A172 (cell line): ENCODE measurements around a stretch of chr5.

- RAMPAGE, long total RNA, result no peak
Observed at GRCh38 chr5:150700271-150700901, 476 bp downstream of the RBM22 start.

- RAMPAGE, long total RNA, result no peak
Observed at GRCh38 chr5:150743256-150743574, 15.6 kb downstream of the DCTN4 start.

DNA sequence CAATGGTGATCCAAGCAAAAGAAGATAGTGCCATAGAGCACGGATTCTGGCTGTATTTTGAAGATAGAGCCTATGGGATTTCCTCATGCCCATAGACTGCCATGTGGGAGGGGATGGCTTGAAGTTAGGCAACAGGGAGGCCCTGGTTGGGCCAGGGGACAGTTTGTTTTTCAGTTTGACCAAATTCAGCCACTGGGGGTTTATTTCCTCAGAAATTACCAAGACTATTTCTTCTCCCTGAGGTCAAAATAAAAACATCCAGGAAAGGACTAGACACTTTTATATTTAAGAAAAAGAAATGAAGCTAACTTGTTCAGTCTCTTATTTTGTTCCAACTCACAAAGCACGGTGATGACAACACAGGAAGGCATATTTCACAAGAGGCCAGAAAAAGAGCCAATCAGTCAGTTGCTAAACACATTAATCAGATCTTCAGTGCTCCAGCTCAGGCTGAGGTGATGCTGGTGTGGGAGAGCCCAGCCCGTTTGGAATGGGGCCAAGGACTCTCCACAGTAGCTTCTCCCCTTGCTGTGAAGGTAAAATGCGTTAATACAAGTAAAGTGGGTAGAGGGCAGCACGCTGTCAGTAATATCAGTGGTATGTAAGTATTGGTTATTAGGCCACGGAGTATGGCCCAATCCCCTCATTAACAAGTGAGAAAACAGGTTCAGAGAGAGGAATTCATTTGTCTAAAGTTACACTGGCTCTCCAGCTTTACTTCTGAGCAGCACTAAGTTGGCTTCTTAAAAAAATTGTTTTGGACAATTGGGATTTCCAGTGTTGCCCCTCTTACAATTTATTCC lies 4.5 kb upstream of the DCTN4 start:
- RAMPAGE, long total RNA, result no peak

DNA sequence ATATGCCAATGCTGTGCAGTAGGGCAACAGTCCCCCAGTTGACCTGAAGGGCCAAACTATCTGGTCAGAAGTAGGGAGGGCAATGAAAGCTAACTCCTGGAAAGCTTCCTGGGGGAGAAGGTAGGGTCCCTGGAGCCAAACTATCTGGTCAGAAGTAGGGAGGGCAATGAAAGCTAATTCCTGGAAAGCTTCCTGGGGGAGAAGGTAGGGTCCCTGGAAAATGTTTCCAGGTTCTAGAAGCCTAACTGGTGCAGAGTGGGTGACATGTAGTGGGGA lies 48.4 kb upstream of the ZNF300 start:
- RAMPAGE, long total RNA, result no peak

DNA sequence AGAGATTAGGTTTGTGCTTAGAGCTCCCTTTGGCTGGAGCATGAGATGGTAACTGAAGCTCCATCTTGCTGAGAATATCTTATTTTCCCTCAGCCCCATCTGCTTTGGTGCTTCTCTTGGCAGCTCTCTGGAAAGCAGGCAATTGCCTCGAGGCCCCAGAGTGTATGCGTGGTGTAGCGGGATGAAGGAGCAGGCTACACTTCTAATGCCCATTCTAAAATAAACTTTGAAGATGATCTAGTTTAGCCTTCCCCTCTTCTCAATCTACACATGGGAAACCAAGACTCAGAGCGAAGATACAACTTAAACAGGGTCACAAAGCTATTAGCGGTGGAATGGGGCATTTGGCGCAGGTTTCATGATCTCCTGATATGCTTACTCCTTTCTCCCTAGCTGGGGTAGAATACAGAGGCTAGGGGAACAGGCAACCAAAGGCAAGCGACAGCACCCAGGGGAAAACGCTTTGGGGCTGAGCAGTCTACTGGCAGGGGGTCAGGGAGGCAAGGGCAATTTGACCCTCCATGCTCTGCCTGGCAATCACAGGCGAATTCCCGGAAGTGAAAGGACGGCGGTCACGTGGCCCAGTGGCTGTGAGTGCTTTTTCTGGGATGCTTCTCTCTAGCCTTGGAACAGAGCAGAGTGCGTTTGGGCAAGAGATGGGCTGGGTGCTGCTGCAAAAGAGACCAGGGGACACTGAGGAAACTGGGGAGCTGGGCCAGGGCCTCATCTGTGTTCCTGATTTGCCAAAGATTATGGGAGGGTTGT lies 5.5 kb downstream of the GPX3 start:
- RAMPAGE, long total RNA, result no peak

DNA sequence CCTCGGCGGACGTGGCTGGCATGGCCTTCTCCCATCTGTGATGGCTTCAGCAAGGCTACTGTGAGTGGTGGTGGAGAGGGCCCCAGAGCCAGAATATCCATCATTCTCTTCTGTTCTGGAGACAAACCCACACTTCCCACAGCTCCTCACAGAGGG lies 9.6 kb downstream of the GPX3 start:
- RAMPAGE, long total RNA, result no peak

DNA sequence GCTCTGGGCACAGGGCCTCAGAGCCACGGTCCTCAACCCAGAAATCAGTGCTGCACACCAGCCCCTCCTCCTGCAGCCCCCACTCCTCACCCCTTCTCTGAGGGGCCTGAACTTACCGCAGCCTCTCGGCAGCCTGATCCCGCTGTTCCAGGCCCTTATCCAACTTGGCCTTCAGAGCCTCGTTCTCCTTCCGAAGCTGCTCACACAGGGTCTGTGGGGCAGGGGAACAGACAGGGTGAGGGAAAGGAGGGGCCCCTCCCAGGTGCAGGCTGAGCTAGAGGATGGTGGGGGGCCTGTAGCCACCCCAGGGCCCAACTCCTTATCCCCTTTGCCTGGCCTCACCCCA lies 28.8 kb downstream of the TNIP1 start:
- RAMPAGE, long total RNA, result no peak

DNA sequence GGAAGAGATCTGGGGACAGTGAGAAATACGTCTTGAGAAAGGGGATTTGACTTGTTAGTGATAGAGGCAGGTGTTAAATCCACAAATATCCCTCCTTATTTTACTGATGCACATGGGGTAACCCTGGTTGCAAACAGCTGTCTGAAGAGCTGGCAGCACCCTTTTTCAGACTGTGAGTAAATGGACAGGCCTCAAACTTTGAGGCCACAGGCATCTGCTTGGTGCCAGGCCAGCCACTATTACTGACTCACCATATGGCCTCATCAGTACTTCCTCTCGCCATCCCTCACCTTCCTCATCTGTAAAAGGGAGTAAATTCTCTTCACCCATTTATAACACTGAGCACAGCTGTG lies 11.9 kb upstream of the TNIP1 start:
- RAMPAGE, long total RNA, result no peak

GRCh38 chr5:151095262-151096043 lies 14.6 kb upstream of the TNIP1 start:
- RAMPAGE, long total RNA, result no peak

GRCh38 chr5:151222914-151223587 lies 841 bp downstream of the CCDC69 start:
- RAMPAGE, long total RNA, result no peak

DNA sequence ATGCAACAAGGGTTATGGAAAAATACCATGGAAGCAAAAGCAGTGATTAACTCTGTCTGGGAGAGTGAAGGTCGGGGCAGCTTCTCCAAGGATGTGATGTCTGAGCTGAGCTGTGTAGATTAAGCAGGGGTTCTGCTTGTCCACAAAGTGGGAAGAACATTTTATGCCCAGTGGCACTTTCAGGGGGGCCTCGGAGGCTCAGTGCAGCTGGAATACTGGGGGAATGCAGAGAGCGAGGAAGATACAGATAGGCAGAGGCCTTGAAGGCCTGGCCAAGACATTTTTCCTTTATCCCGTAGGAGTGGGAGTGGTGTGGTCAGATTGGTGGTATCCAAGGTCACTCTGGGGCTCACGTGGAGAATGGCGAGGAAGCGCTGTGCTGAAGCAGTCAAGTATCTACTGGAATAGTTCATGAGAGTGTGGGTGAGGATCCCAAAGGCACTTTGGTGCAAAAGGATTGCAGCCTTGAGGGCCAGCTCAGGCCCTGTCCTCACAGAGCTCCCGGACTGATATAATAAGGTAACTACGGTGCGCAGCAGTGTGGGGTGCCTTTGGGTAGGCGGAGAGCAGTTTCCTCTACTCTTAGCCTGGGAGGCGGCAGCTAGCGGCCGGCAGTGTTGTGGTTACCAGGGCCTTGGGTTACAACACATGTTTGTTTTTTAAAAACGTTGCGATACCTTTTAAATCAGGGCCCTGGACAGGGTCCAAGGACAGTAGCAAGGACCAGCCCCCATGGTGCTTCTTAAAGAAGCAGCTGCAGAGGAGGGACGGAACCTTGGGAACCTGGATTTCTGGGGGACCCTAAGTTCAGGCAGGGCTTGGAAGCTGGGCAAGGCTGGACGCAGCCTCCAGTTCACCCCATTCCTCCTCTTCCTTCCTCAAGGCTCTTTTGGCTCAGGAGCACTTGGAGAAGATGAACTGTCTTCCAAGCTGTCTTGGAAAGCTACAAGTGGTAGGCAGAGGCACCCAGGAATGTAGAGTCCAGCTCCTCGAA lies 10.8 kb upstream of the CCDC69 start:
- RAMPAGE, long total RNA, result no peak

DNA sequence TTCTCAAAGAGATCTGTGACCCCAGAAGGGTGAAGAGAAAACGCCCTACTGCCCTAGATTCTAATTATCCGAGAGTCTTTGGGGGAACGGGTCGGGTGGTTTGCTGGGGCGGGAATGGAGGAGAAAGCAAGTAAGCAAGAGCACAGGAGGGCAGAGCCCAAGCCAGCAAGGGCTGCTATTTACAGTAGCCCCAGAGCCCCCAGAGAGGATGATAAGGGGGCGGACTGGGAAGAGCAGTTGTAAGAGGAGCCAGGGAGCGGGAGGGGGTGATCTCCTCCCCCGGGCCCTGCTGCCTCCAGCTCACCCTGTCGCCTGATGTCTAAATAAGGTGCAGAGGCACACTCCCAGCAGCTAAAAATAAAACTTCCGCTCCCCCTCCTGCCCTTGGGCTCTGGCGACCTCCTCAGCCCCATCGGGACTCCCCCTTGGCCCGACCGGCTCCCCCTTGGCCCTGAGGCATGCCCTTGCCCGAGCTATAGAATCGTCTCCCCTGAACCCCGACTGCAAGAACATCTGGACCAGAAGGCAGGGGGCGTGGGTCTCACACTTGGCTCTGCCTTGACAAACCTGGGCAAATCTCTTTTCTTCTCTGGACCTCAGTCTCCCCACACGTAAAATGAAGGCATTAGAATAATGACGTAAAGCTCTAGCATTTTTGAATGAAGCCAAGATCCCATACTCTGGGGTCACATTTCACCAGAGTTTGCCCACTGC lies 14.5 kb upstream of the CCDC69 start:
- RAMPAGE, long total RNA, result no peak

DNA sequence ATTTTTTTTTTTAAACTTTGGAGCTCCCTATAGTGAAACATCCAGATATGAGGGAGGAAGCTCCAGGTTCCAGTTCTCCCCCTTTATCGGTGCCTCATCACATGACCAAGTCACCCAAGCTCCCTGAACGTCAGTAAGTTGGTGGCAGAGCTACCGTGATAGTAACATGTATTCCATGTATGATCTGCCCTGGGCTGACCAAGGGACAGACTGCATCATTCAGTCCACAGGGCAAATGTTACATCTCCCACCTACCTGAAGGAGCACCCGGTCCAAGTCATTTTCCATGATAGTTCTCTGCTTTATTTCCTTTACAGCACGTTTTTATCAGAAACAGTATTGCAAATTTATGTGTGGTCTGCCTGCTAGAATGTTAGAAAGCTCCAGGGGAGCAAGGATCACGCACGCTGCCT lies 25.9 kb downstream of the SPARC start:
- RAMPAGE, long total RNA, result no peak

DNA sequence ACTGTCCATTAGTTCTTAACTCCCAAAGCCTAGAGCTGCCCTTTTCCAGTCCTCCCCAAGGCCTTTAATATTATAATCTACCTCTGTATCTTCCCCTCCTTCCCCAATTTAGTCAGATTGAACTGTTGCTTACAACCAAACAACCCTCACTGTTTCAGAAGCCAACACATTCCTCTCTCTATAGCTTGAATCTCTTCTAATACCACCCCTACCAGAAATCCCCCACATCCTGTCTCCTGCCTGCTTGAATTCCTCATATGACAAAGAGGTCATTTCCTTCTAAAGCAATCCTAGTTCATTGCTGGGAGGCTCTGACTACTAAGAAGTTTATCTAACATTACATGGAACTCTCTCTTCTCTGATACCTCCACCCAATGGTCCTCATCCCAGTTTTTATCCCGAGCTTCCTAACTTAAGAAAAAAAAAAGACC lies 11.1 kb downstream of the SPARC start:
- RAMPAGE, long total RNA, result no peak

DNA sequence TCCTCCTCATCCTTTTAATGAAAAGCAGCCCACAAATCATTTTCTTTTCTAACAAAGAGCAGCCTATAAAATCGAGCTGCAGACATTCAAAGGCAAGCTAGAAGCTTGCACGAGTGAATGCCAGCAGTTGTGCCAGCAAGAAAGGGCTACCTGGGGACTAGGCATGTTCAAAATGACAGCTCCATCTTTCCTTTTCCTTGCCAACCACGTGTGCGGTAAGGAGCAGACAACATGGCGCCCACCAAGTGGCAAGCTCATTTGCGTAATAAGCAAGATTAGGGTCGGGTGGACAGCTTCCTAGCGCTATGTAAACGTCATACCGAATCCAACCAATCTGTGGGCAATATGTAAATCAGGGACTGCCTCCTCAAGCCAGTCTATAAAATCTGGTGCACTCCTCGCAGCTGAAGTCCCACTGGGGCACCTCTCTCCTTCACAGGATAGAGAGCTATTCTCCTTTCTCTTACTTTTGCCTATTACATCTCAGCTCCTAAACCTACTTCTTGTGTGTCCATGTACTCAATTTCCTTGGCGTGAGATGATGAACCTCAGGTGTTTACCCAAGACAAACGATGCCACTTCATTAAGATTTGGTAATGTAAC lies 22.5 kb upstream of the SPARC start:
- RAMPAGE, long total RNA, result no peak

GRCh38 chr5:151757470-151757852 lies 970 bp downstream of the ATOX1 start:
- RAMPAGE, long total RNA, result no peak

DNA sequence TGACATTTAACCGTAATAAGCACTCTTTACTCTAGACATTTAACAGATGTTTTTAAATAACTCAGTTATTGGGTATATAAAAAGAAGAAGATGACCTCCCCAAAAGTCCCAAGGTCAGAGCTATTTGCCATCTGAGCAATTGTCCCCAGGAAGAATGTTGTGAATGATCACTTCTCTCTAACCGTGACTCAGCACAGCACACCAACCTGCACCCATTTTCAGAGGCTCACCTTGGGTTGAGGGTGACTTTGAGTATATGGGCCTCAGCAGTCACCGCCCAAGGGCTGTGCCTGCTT lies 133.6 kb downstream of the GRIA1 start:
- RAMPAGE, long total RNA, result no peak

DNA sequence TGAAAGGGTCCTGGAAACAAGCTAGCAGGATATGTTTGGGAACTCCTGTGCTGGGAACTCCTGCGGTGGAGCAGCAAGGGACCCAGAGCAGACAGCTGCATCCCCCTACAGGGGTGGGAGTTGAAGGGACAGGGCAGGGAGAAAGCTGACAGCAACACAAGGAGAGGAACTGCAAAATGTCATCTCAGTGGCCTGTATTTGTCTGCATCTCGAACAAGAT lies 47.7 kb upstream of the SAP30L start:
- RAMPAGE, long total RNA, result no peak

DNA sequence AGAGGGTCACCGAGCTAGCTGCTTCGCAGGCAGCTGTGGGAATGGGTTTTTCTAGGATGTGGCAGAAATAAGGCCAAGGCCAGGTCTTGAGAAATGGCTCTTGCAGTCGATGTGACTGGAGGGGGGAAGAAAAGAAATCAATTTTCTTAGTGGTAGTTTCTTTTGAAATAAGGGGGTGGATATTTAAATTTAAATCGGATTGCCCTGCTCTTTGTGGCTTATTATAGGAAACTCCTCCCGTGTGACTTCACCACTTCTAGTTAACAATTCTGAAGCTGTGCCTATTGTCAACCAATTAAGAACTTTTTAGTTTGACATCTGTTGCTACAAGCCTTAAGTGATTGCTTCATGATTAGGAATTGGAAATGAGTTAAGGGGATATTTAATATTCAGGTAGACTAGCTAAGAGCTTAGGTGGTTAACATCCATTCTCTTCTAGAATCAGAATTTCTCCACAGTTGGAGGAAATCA lies 1.5 kb downstream of the SAP30L start:
- RAMPAGE, long total RNA, result no peak

- RAMPAGE, long total RNA, result no peak
Observed at GRCh38 chr5:154608353-154608692, 130.3 kb upstream of the HAND1 start.